AG10803 (cell line): ENCODE measurements around a stretch of chr14.

DNA sequence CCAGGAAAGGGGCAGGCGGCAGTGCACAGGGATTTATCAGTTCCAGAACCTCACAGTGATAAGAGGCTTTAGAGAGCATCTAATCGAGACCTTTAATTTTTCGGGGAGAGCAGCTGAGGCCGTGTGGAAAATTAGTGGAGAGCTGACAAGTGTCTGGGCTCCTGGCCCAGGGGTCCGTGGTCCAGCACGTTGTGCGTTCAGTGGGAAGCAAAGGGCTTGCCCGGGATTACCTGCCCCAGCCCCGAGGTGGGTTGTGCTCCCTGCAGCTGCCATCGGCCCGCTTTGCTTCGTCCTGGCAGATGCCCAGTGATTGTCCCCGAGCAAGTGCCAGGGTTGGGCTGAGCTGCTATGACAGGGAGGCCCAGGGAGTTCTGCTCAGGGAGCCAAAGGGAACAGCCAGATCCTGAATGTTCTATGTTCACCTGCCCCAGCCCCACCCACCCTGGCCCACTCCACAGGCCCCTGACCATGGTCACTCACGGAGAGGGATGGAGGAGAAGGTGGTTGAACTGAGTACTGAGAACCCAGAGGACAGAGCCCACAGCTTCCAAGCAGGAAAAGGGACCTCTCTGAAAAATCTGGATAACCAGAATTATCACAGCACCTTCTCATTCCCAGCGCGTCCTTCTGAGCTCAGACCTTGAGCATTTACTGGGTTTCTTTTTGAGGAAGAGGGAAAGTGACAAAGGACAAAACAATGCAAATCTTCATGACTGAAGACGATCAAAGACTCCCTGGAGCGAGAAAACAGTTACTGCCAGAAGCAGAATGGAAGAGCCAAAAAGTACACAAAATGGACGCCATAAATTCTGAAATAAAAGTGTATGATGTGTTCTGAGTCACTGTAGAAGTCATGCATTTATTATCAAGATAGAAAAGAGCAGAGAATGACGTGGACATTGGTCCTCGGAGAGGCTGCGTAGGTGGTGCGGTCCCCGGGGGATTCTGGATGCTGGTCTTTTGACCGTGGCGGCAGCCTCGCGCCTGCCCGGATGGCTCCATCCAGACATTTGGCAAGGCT, 52.4 kb downstream of the C14orf132 start:
- RRBS = 86% methylated on average over 6 of the region's 29 CpGs

DNA sequence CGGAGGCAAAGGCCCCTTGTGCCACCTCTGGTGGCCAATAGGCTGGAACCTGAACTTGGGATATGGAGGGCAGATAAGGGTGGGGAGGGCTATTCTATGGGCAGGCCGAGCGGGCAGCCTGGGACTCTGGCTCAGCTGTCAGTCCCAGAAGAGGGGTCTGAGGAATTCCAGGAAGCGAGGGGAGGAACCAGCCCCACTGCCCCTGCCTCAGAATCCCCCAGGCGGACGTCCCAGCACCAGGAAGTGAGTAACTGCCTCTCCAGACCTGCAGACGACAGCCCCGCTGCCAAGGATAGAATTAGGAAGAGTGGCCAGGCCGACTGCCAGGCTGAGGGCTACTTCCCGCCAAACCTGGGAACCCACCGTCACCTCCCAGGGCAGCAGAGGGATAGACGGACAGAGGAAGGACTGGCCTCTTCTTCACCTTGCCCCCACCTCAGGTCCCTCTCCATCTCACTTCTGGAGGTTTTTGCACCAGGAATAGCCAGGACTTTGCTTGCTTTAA, 6.7 kb upstream of the BDKRB2 start:
- RRBS = no CpG with 5 or more reads among the region's 12 CpGs

GRCh38 chr14:96203713-96204079, 943 bp upstream of the BDKRB2 start:
- RRBS = no CpG with 5 or more reads among the region's 2 CpGs

DNA sequence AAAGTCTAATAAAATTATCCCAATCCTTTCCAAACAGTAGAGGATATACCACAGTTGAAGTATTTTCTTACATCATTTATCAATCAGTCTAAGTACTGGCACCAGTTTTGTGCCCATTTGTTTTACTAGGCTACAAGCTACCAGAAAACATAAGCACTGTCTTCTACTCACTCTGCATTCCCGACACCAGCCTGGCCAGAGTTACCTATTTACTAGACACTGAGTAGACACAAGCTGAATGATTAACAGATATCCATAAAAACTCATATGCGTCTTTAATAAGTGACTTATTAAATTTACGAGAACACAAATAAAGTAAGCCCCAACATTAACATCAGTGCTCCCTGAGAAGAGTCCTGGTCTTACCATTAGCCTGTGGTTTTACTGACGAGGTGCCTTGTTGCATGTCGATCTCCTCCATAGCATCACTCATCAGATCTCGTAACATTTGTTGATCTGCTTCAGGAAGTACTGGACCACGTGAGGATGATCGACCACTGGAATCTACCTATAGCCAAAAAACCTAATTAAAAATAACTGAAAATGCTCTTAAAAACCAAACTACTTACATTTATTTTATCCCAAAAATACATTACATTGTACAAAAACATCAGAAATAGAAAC, 53.2 kb downstream of the BDKRB1 start:
- RRBS = no CpG with 5 or more reads among the region's 8 CpGs

- RRBS = 2% methylated on average over 9 of the region's 35 CpGs
Observed at GRCh38 chr14:96391154-96391686, 708 bp upstream of the AK7 start.

DNA sequence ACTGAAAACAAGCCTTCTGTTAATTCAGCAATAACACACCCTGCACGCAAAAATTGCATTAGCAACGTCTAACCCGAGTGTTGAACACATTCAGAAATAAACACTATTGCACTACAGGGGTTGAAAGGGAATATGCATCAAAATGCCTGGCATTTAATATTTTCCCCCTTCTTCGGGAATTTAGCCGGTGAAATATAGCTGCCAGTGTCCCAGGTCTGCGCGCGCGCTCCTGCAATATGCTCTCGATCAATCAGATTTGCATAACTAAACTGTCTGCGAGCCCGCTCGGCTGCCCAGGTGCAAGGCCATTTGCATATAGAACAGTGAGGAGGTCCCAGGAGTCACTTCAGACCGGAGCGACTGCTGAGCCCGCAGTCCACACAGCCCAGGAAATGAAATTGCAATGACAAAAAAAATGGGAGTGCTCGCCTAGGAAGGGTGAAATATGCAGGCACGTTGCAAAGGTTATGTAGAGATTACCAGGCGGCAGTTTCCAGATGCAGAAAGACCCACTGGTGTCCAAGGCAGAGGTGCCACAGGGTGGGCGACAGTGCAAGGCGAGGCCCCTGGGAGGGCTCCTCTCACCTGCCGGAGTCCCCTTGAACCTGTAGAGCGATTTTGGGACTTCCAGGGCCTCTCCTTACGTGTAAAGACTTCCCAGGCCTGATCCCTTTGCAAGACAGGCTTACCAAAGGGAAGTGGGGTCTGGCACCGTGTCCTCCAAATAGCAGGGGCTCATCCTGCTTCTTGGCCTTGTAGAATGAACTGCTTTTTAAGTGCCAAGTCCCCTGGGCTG, 228.6 kb downstream of the VRK1 start:
- RRBS = no CpG with 5 or more reads among the region's 25 CpGs

DNA sequence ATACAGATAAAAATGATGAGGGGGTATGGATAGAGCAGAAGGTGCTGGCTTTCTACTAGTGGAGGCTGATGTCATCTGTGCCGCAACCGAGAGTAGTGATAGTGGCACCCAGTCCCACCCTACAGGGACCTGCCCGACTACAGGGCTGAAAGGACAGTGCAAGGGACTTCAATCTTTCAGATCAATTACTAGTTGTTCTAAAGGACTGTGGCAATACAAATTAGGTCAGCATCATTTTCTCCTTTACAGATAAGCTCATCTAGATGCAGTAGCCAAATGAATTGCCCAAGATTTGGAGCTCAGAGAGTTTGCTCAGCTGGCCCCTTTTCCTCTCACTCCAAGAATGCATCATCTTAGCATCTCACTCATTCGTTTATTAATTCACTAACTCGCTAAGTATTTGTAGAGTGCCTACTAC, 806.1 kb downstream of the VRK1 start:
- RRBS = no CpG with 5 or more reads among the region's 5 CpGs

GRCh38 chr14:97705818-97706298, 908.7 kb downstream of the VRK1 start:
- RRBS = no CpG with 5 or more reads among the region's 2 CpGs

GRCh38 chr14:97838882-97839139, 1041.6 kb downstream of the VRK1 start:
- RRBS = no CpG with 5 or more reads among the region's 9 CpGs

DNA sequence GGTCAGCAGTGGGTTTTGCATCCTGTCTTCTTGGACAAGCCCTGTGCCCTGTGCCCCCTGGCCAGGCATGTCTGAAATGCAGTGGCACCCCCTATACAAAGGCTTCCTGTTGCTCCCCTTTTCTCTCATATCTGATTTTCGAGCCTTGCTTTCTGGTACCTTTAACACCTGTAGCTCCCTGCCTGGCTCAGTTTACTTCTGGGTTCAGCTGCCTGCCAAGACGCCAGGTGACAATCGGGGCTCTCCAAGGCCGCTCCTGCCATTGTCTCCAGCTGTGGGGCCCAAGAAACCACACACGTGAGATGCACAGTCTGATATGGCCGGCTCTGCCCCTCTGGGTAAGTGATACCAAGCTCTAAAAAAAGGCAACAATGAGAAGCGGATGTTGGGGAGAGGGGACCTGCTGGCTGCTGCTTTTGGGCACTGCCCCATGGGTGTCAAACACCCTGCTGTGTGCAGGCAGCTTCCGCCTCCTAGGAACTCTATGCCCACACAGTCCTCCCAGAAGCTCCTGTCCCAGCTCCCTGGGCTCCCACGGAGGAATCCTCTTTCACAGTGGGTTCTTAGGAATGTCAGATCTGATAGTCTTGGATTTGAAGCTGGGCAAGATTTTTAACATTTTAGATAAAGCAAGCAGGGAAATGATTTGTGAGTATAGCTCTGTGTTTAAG, 1136.0 kb downstream of the BCL11B start:
- RRBS = no CpG with 5 or more reads among the region's 9 CpGs

DNA sequence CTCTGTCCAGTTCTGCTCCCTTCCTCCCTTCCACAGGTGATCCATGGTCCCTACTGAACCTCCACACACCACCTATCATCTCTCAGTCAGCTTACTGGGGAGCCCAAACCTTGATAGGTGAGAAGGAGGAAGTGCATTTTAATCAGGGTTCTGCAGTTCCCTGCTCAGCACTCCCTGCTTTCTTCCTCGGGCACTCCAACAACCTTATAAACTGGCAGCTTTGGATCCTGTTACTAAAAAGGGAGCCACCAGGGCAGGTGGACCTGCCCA, 664.6 kb downstream of the BCL11B start:
- RRBS = no CpG with 5 or more reads among the region's 1 CpG

DNA sequence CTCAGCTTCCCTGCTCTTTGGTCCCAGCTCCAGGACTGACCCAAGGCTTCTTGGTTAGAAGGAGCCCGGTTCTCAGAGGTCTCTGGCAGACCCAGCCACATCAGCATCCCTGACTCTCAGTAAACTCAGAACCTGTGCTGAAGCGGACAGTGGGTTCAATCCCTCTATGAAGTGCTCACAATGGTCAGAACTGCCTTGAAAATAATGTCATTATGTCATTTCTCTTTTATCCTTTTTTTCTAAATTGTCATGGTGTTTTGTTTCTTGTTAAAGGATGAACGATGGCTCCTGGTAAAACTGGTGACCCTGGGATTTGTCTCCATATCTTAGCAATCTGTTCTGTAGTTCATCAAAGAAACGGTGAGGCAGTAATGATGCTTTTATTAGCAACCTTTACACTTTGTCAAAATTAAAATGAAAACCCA, 426.9 kb downstream of the BCL11B start:
- RRBS = no CpG with 5 or more reads among the region's 4 CpGs

- RRBS = no CpG with 5 or more reads among the region's 3 CpGs
Observed at GRCh38 chr14:99013864-99014162, 258.2 kb downstream of the BCL11B start.

DNA sequence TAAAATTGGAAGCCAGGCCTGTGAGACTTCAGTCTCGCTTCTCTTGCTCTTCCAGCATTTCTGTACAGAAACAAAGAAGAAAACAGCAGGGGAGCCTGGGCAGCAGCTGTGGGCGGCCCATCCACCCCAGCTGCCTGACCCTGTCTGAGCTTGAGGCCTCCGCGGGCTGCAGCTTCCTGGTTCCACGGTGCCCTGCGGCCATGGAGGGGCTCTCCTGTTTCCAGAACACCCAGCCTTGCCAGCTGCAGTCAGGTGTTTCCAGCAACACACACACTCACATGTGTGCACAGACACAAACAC, 178.1 kb downstream of the BCL11B start:
- RRBS = no CpG with 5 or more reads among the region's 6 CpGs

DNA sequence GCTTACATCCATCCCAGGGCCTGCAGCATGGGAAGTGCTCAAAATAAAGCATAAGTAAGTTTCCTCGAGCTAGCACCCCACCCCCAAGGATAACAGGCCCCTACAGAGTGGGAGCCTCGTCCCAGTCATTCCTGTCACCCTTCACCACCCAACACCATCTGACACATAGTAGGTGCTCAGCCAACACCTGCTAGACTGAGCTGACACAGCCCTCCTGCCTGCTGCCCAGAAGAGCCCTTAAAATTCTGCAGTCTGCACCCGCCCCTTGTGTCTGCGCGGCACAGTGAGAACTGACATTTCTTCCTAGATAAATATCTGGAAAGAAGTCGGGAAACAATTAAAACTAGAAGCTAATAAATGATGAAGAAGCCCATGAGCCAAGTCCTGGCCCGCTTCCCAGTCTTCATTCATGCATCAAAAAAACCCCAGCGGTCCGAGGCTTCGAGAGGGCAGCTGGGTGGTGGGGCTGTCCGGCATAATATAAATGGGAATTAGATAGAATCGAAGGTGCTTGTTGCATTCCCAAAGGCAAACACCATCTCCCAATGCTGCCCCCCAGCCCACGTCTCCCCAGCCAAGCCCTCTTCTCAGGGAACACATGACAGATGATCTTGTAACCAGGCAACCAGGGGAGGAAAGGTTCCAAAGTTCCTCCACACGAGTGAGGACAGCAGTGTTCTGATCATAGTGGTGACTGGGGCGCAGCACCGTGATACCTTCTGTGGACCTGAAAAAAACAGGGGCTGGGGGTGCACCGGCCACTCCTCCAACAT, 76.2 kb downstream of the BCL11B start:
- RRBS = no CpG with 5 or more reads among the region's 17 CpGs

GRCh38 chr14:99229515-99230007, 42.4 kb downstream of the BCL11B start:
- RRBS = no CpG with 5 or more reads among the region's 11 CpGs

DNA sequence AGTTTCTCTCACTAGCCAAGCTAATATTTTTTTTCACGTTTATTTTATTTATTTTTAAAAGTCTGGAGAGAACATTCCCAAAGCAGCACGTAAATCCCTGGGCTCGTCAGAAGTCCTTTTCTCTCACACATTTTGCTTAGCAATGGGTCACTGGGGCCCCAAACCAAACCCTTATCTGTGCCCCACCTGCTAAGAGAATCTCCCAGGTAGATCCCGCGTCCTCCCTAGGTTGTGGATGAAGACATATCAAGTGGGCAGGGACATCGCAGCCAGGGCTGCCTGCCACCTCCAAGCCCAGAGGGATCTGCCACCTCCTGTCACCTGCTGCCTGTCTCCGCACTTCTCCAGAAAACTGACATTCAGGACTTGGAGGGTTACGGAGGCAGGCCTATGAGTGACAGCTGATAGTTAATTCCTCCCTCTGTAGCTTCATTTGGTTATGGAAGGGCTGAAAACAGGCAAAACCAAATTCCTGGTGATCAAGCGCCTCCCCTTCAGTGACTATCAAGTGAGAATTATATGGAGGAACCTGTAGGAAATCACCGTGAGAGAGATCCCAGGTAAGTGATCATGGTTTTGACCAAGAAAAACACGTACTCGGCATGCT, 19.5 kb downstream of the BCL11B start:
- RRBS = no CpG with 5 or more reads among the region's 12 CpGs

DNA sequence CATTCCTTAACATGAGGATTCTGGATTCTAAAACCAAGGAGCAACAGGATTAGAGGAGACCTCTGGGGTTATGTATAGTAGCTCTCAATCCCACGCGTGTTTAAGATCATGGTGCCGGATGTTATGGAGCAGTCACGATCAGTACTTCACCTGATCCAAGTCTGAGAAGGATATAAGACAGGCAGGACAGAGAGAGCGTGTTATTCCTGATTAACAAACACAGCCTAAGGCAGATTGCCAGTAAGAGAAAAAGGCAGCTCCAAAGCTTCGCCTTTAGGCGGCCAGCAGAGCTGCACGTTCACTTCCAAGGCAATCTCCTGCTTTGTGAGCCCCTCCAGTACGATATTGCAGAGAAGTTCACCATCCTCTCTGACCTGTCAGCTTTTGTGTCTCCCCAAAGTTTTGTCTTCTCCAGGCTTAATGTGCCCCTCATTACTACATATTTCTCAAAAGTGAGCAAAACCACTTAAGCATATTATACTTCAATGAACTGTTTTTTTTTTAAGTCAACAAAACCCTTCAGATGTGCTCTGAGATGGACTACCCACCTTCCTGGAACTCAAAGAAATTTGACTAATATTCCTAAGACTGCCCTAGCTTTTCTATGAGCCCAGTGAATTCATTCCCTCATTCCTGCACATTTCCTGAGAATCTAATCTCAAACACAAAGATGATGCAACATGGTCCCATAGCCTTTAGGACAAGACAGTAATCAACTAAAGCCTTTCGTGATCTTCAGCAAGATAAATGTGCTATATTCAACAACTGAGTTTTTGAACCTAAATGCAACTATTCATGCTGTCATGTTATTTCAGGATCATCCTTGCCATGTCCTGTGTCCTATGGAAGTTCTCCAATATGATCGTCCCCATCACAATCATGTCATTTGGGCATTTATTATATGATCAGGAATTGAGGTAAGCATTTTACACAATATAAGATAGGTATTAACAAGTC, 5.2 kb downstream of the SETD3 start:
- RRBS = no CpG with 5 or more reads among the region's 11 CpGs

DNA sequence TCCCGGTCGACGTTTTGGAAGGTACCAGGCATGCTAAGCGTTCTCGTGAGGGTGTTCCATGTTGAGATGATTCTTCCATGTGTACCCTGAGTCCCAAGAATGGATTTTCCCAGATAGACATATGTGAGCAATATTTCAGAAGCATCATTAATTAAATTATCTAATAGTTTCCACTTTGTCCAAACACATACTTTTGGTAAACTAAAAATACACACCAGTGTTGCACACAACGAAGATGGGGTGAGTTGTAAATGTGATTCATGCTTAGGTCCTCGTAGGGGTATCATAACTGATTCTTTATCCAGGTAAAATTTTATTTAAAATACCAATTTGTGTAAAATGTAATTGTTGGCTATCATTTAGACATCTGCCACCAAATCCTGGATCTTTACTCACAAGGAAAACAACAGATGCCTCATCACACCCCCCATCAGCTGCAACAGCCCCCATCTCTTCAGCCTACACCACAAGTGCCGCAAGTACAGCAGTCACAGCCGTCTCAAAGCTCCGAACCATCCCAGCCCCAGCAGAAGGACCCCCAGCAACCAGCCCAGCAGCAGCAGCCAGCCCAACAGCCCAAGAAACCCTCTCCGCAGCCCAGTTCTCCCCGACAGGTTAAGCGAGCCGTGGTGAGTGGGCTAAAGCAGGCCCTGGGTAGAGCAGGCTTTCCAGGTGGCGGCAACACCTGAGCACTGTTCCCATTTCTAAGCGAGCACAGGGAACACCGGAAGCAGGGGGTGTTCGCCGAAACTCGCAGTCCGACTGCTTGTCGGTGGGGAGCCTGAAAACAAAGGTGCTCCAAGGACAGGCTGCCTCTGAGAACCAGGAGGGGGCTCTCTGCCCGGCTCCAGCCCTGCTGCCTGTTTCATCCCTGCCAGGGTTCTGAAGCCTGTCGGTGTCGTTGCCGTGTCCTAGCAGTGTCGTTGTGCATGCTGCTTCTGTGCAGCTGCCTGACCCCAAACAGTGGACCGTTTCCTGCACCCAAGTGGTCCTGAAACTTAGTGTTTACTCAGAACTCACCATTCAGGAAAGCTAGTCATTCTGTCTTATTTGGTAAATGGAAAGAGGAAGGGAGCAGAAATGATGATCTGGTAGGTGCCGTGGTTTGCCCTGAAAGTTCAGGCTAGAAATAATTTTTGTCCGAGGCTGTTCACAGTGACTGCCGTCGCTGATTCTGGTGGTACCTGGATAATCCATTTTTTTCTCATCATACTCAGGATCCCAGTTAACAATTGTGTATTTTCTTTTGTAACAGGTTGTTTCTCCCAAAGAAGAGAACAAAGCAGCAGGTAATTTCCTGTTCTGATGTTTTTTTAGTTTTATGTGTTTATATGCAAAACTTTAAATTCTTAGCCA, 21.6 kb downstream of the CCNK start:
- RRBS = 90% methylated on average over 5 of the region's 32 CpGs

- RRBS = no CpG with 5 or more reads among the region's 2 CpGs
Observed at GRCh38 chr14:99508215-99508536, 27.0 kb downstream of the CCNK start.